ENCODE results near the gene NR1H3.

- RRBS = 2% methylated on average over 15 of the region's 34 CpGs
Observed at GRCh38 chr11:46826094-46827054, 19.7 kb downstream of the CKAP5 start.

- RRBS = no CpG with 5 or more reads among the region's 5 CpGs
Observed at GRCh38 chr11:46865187-46866027, 19.3 kb upstream of the CKAP5 start.

DNA sequence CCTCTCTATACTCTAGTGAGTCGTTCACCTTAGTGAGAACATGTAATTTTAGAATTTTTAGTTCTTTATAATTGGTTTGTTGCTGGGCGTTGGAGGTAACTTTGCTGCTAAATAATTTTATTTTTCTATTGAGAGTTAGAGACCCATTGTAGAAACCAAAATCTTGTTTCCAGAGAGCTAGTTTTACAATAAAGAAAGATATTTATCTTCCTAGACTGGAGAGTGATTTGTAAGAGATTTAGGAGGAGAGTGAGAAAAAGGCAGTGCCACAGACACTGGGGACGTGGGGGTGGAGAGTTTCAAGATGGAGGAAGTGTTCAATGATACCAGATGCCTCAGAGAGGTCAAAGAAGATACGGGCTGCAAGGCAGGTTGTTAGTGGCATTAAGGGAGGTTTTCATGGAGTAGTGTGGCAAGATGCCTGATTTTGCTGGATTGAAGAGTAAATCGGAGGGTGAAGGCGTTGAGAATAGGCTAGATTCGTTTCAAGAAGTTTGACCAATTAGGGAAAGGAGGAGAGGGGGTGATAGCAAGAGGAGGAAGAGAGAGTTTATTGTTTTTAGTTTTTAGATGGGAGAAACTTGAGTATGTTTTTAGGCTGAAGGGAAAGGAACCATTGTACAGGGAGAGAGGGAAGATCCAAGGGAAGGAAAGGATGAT, 16.3 kb downstream of the CSTPP1 start:
- RRBS = no CpG with 5 or more reads among the region's 7 CpGs

DNA sequence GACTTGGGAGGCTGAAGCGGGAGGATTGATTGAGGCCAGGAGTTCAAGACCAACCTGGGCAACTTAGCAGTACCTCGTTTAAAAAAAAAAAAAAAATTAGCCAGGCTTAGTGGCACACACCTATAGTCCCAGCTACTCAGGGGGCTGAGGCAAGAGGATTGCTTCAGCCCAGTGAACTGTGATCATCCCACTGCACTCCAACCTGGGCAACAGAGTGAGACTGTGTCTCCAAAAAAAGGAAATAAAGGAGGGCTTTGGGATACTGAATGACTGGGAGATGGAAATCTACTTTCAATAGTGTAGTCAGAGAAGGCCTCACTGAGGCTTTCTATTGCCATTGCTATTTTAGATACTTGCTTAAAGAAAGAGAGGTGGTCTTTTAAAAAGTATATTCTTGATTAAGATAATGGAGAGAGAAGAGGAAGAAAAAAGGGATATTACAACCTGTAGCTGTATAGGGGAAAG, 75.5 kb downstream of the CSTPP1 start:
- RRBS = no CpG with 5 or more reads among the region's 2 CpGs

- RRBS = no CpG with 5 or more reads among the region's 6 CpGs
Observed at GRCh38 chr11:47078801-47079345, 97.8 kb downstream of the ARFGAP2 start.

DNA sequence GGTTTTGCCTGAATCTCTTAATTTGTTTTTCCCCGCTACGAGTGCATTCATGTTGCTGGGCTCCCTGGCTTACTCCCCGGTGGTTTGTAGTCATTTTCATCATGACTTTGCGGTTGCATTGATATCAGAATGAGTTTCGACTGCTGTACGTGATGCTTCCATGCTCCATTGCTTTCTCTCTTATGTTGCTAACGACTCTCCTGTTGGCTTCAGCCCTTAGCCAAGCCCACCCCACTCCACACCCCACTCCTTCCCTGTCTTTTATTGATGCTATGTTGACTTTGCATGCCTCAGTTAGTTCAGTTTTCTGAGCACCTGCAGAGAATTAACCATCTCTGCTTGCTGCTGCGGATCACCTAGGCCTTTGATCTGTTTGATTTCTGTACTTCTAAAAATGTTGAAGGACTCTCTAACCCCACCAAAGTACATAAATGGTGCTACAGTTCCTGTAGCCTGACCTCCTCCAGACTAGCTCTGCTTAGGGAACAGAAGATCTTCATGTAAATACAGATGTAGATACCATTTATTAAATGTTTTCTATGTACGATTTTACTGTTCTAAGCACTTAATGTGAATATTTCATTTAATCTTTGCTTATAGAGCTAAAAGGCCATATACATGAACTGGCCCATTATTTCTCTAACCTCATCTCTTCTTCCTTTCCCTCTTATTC, 65.2 kb downstream of the ARFGAP2 start:
- RRBS = no CpG with 5 or more reads among the region's 9 CpGs

GRCh38 chr11:47153361-47153819, 23.3 kb downstream of the ARFGAP2 start:
- RRBS = no CpG with 5 or more reads among the region's 6 CpGs

GRCh38 chr11:47154662-47155129, 22.0 kb downstream of the ARFGAP2 start:
- RRBS = no CpG with 5 or more reads among the region's 8 CpGs

GRCh38 chr11:47187996-47188241, 1.7 kb upstream of the PACSIN3 start:
- RRBS = no CpG with 5 or more reads among the region's 3 CpGs

DNA sequence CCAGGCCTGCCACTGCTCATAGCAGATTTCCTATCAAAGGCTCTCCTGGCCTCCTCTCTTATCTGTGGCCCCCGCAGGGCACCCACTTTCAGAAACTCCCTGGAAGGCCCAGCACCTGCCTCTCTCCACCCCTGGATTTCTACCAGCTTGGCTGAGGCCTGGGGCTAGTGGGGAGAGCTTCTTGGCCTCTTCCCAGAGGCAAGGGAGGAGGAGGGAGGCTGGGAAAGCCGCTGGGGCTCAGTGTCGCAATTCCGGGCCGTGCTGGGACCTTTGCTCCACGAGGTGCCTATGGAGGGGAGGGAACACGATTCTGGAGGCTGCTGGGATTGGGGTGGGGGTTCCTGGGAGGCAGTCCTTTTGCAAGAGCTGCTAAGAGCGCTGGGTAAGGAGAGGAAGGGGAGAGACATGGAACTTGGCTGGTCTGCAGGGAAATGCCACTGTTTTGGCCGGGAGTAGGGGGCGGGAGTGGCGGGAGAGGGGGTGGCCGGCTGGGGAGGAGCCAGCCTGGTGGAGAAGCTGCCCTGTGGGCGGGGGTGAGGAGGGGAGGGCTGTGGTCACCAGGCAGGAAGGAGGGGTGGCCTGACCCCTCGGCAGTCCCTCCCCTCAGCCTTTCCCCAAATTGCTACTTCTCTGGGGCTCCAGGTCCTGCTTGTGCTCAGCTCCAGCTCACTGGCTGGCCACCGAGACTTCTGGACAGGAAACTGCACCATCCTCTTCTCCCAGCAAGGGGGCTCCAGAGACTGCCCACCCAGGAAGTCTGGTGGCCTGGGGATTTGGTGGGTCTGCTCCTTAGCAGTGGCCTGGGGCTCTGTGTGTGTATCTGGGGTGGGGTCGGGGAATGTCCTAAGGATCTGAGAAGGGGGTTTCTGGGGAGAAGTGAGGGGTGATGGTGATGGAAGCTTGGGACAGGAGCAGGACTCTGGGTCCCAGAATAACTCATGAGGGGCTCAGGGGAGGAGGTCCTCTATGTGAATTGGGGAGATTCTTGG, at the start of gene NR1H3:
NR1H3 (plus strand) TSS at position 643 of the 989 bp plus-strand sequence.
- RRBS = no CpG with 5 or more reads among the region's 16 CpGs

DNA sequence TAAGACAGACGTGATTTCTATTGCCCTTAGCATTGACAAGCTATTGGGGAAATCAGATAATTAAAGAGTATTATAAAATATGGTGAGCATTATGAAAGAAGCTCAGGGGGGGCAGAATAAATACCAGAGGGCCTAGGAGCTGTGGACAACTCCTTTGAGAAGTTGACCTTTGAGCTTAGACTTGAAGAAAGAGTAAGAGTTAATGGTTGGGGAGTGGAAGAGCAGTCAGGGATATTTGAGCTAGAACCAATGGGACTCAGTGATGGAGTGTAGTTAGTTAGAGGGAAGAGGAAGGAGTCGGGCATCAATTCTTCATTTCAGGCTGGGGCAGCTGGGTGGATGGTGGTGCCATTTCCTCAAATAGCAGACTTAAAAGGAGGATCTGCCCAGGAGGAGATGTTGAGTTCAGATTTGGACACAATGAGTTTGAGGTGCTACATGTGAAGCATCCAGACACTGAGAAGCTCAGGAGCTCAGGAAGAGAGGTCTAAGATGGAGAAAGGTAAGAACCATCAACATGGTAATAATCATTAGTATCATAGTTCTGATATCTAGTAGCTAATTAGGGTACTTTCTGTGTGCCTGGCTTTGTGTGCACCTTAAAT, 30.9 kb downstream of the MYBPC3 start:
- RRBS = no CpG with 5 or more reads among the region's 2 CpGs

GRCh38 chr11:47334791-47335329, 17.6 kb downstream of the MYBPC3 start:
- RRBS = 97% methylated on average over 5 of the region's 12 CpGs

GRCh38 chr11:47347241-47348119, 5.0 kb downstream of the MYBPC3 start:
- RRBS = no CpG with 5 or more reads among the region's 16 CpGs

DNA sequence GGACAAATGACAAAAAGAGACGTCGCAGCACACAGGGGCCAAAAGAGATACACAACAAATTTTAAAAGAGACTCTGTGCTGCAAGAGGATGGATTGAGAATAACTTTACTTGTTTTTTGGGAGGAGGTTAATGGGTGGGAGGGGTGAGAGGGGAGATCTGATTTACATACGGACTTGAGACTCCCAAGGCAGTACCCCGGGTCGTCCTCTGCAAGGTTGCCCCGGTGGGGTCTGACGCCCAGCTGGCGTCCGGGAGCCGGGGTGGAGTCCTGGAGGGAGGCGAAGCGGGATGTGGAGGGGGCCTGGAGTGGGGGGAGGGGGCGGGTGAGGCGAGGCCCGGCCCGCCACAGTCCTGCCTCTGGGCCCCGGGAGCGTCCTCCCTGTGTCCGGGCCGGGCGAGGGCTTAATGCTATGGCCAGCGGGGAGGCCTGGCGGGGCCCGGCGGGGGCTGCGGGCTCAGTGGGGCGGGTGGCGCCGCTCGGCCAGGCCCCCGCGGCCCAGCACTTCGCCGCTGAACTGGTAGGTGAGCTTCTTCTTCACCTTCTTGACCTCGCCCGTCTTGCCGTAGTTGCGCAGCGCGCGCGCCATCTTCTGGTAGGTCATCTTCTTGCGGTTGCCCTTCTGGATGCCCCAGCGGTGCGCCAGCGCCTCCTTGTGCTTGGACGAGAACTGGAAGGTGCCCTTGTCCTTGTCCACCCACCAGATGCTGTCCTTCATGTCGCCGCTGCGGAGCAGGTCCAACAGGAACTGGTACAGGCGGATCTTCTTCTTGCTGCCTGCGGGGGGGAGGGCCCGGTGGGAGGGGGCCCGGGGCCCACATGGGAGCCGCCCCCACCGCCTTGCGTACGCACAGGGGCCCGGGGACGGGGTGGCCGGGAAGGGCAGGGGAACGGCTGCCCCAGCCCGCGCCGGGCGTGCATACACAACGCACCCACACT, 2.5 kb upstream of the MYBPC3 start:
- RRBS = 97% methylated on average over 13 of the region's 67 CpGs

DNA sequence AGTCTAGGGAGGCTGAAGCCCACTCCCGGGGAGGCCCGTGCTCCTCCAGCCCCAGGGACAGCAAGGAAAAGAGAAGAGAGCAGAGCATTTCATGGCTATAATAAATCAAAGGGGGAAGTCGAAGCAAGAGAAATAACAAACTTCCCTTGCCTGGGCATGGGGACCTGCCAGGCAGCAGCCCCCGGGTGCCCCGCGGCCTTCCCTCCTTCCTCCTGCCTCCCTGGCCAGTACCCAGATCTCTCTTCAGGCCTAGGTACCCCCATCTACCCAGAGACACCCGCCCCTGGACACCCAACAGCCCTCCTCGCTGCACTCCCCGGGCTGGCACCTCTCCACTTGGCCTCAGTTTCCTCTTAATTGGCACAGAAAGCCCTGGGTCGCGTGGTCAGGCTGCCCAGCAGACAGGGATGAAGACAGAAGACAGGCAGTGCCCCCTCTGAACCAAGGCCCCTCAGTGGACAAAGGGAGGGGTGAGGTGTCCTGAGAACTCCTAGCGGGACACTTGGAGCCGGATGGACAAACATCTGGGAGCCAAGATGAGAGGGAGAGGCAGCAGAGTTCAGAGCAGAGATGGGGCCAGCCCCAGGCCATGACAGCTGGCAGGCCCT, 12.8 kb upstream of the SLC39A13 start:
- RRBS = 88% methylated on average over 1 of the region's 13 CpGs

- RRBS = 1% methylated on average over 32 of the region's 47 CpGs
Observed at GRCh38 chr11:47399788-47400759, 8.3 kb upstream of the SLC39A13 start.

DNA sequence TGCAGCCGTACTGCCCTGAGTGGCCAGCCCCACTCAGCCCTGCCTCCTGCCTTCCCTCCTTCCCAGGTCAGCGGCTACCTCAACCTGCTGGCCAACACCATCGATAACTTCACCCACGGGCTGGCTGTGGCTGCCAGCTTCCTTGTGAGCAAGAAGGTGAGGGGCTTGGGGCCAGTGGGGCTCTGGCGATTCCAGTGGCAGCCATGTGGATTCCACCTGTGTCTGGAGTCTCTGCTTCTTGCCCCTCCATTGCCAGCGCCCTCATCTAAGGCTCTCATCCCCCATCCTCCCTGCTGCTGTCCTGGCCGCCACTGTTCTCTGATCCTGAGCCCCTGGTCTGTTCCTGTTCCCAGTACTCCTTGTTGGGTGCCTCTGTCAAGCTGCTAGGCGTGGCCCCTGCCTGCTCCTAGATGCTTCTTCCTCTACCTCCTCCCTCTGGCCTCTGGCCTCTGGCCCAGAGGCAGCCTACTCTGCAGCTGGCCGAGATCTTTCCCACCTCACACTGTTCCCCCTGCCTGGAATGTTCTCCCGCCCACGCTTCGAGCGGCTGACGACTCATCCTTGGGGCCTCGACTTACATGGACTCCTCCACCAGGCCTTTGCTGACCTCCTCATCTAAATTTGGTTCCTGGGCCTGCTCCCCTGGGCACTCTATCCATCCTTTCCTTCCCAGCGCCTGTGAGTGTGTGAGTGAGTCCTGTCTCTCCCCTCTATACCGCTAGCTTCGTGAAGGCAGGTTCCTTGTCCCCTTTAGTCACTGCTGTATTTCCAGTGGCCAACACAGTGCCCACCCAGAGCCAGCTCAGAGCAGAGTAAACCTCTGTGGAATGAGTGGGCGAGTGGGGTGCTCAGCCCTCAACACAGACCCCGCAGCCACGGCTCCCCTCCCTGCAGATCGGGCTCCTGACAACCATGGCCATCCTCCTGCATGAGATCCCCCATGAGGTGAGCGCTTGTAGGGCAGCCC, 5.4 kb downstream of the SLC39A13 start:
- RRBS = no CpG with 5 or more reads among the region's 23 CpGs

DNA sequence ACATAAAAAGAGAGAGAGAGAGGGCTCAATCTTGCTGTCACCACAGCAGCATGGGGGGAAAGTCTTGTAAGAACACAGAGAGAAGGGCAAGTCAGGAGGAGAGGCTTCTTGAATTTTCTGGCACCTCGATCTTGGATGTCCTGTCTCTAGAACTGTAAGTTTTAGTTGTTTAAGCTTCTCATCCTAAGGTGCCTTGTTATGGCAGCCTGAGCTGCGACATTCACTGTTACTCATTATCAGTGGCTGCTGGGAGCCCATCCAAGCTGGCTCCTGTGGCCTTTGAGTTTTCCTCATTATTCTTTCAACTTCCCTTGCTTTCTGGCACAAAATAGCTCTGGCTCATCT, 8.0 kb upstream of the PSMC3 start:
- RRBS = no CpG with 5 or more reads among the region's 2 CpGs

- RRBS = no CpG with 5 or more reads among the region's 9 CpGs
Observed at GRCh38 chr11:47525970-47526573, 26.9 kb downstream of the CELF1 start.

Measured in CMK (cell line).